Thoracic aorta (tissue), 1 donor: ENCODE results near the genes SPRED3, LGALS7B, HNRNPL and ZFP36.

- RAMPAGE, long total RNA = start-site peak on the plus strand at chr19:38388680-38388756, 26 reads
These were observed at the start of gene SPRED3 for GRCh38 chr19:38388614-38388975. Gene SPRED3 (plus strand): TSS chr19:38388697.

- RAMPAGE, long total RNA = no peak
These were observed 2.6 kb upstream of the FAM98C start for GRCh38 chr19:38400101-38400822.

DNA sequence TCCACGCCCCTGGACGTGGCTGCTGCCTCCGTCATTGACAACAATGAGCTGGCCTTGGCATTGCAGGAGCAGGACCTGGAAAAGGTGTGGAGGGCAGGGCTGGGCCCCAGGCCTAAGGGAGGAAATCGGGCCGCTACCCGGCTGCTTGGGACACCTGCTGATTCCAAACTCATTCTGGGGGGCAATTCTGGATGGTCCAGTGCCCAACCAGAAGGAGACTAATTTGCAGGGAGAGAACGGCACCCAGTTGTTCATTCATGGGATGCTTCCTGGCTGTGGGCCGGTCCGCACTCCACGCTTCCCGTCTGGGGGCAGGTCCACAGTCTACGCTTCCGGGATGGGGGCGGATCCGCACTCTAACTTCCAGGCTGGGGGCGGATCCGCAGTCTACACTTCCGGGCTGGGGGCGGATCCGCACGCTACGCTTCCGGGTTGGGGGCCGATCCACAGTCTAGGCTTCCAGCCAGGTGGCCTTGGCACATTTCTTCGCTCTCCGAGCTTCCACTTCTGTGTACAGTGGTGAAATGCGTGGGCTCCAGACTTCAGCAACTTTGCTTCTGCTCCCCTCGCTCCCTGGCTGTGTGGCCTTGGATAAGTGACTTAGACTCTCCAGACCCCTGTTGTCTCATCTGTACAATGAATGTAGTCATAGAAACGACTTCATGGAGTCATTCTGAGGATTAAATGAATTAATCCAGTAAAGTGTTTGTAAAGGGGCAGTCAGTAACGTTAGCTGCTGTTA, 63.6 kb downstream of the RYR1 start:
- RAMPAGE, long total RNA = no peak

DNA sequence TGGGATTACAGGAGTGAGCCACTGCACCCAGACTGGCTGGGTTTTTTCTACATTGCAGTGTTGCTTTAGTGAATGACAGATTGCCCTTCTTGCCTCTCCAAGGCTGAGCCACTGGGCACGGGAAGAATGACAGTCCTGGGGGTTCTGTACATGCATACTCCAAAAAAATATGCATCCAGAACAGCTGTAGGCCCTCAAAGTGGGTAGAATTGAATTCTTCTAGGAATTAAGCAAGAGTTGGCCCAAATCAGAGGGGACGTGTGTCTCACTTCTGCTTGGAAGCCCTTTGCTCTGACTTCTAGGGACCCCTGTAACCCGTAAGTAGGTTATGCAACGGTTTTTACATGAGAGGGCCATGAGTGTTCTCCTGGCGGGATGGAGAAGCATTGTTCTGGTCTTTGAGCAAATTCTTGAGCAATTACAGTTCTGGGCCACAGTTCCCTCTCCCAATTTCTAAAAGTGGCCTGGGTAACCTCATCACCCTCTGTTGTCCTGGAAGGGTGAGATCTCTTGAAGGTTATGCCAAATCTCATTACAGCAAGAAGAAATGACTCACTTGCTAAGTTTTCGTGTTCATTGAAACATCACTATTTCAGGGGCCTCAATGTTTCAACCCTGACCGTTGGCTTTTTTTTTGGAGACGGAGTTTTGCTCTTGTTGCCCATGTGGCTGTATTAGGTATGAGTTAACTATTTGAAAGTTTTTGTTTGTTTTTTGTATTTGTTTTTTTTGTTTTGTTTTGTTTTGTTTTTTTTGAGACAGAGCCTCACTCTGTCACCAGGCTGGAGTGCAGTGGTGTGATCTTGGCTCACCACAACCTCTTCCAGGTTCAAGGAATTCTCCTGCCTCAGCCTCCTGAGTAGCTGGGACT, 3.8 kb downstream of the ACTN4 start:
- RAMPAGE, long total RNA = no peak

DNA sequence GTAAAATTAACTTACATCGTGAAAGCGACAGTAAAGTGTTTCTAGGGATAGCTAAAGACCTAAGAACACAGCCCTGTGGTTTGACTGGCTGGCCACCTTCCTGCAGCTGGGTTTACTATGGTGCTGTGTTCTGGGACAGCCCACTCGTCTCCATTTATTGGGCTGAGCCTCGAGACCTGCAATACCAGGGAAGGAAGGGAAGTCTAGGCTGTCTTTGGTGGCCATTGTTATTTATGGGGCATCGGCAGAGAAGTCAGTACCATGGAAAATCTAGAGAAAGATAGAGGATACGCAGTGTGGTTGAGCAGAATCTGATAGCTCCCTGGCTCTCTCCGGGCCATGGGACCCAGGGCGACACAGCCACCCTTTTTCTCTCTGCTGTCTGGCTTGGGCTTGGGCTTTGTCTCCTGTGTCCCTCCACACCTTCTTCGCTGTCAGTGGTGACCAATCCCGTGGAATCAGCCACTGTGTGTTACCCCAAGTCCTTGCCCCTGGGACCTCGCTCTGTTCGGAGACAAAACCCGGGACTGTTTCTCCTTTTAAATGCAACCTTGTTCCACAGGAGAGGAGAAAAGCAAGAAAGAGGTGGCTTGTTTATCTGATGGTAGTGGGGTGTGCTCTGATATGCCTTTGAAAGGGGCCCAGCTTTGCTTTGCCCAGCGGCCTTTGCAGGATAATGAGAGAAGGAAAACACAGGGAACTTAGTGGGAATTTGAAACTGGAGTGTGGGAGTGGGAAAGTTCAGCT, 31.0 kb downstream of the ACTN4 start:
- RAMPAGE, long total RNA = no peak

GRCh38 chr19:38702880-38703146, 41.5 kb downstream of the CAPN12 start:
- RAMPAGE, long total RNA = no peak

GRCh38 chr19:38730996-38731287, 13.3 kb downstream of the CAPN12 start:
- RAMPAGE, long total RNA = no peak

DNA sequence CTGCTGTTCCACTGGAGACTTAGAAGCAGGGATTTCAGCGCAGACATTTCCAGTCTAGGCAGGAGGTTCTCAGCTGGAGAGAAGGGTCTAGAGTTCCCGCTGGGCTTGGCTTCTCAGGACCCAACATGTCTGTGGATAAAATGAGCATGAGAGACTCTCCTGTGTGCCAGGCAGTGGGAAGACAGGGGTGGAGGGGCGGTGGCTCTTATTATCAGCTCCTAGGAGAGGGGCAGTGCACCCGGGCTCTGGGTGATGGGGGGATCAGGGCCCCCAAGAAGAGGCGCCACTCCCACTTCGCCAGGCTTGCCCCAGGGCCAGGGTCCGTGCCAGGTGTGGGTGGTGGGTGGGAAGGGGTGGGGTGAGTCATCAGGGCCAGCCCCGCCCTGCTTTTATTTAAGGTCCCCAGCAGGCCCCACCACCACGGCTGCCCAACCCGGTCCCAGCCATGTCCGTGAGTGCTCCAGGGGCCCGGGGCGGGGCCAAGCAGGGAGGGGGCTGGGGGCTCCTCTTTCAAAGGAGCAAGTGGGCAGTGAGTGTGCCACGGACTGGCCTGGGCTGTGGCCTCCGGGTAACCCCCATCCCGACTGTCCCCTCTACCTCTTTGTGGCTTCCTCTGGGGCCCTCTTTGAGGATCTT, at the start of gene LGALS7B:
Gene LGALS7B (plus strand): TSS at position 419 of the 636 bp plus-strand sequence.
- RAMPAGE, long total RNA = no peak

DNA sequence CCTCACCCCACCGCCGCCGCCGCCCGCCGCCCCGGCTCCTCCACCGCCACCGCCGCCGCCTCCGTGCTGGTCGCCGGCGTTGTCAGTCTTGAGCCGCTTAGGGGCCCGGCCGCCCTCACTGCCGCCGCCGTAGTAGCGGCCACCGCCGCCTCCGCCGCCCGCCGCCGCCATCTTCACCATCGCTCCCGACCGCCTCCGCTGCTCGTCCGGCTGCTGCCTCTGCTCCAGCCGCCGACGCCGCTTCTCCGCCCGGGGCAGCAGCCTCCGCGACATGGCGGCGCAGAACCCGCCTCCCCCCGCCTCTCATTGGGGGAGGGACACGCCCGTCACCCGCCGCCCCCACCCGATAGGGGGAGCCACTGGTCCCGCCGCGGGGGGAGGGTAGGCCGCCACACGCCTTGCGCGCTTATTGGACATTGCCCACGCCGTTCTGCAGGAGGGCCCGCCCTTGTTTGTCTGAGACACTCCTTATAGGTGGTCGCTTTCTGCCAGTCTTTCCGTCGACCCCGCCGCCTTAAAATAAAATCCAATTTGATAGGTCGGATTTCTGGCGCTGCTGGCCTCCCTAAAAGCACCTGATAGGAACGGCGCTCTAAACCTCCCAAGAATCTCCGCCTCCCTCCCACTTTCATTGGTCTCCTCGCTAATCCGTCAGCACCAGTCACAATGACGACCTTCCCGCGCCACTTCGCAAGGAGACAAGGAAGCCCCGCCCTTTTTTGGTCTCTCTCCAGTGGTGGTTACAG, at the start of gene HNRNPL:
Gene HNRNPL (minus strand): TSS at position 293 of the 746 bp plus-strand sequence.
- RAMPAGE, long total RNA = no peak

- RAMPAGE, long total RNA = no peak
These were observed 18.1 kb downstream of the PAK4 start for GRCh38 chr19:39143688-39144145.

DNA sequence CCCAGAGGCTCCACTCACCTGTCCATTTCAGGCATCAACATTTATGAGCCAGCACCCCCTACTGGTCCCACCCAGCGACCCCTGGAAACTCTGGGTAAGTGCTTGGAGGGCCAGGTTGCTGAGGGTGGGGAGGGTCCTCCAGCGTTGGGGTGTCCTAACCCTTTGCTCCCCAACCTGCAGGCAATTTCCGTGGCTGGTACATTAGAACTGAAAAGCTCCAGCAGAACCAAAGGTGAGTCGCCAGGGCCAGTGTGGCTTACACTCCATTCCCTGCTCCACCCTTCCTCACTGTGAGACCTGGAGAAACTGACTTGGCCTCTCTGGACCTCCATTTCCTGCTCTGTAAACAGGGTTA, 1.2 kb downstream of the NCCRP1 start:
- RAMPAGE, long total RNA = no peak

DNA sequence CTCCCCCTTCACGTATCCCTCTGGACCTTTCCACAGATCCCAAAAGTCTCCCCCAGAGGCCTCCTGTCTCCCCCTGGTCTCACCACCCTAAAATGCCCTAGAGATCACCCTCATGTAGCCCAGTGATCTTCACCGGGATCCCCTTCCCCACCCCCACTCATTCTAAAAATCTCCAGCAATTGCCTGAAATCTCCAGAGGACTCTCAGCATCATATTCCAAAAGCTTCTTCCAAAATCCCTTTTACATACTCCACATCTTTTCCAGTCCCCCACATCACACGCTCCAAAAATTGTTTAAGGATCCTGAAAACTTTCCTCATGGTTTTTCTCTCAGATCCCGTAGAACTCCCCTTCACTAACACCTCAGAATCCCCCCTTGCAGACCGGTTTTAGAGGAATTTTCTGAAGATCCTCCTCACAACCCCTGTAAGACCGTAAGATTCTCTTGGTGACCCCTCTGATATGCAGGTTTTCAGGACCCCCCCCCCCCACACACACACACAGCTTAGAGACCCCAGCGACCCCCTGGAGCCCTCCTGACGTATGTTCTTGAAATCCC, 1.4 kb downstream of the SAMD4B start:
- RAMPAGE, long total RNA = no peak

- RAMPAGE, long total RNA = no peak
These were observed 6.7 kb downstream of the SAMD4B start for GRCh38 chr19:39348782-39349525.

DNA sequence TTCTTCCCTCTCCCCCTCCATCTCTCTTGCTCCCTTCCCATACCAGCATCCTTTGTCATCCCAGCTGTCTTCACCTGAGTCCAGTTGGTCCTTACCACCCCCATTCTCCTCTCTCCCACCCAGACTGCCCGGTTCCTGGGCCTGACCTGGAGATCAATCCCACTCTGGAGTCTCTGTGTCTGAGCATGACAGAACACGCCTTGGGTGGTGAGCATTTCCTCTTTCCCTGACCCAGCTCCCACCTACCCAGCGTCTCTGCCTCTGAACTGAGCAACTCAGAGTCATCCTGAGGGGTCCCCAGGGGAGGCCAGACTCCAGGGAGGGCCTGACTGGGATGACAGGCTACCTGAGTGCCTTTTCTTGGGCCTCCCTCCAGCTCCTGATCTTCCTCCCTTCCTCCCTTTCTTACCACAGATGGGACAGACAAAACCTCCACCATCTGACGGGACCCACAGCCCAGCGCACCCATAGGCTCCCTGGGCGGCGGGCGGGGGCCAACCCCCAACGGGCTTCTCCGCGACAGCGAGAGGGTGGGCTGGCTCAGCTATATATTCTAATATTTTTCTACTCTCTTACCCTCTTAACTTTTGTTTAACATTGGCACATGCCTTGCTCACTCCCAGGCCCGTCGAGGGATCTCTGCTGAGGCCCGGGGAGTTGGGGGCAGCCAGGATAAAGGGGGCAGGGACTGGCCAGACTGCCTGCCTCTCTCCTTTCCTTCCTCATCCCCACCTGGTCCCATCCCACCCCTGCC, 7.6 kb downstream of the PAF1 start:
- RAMPAGE, long total RNA = start-site peak on the plus strand centred at position 580 of the sequence, 122 bp wide, 17 reads

GRCh38 chr19:39403406-39404488, 2.9 kb upstream of the ZFP36 start:
- RAMPAGE, long total RNA = start-site peak on the minus strand at chr19:39403549-39403573, 9 reads

DNA sequence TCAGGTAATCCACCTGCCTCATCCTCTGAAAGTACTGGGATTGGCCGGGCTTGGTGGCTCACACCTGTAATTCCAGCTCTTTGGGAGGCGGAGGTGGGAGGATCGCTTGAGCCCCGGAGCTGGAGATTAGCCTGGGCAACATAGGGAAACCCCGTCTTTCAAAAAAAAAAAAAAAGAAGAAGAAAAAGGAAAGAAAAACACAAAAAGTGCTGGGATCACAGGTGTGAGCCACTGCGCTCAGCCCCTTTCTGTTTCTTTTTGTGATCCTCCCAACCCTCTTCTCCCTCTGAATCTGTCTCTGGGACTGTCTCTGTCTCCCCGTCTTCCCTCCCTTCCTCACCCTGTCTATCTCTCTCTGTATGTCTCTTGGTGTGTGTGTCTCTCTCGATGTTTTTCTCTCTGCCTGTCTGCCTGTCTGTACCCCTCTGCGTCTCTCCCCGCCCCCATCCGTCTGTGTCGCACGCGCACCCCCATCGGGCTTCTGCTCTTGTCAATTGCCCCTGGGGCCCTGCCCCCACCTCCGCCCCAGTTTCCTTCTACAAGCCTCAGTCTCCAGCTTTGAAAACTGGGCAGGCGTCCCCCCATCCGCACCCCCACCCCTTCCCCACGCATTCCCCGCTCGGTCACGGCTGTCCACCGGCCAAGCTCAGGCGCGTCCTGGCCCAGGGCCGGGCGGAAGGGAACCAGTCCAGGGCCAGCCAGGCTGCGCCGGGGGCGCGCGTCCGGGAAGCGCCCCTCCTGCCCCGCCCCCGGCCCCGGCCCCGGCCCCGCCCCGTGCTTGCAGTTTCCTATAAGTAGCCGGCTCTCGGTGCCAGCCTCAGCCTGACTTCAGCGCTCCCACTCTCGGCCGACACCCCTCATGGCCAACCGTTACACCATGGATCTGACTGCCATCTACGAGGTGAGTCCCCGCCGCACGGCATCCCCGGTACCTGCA, at the start of gene ZFP36:
Gene ZFP36 (plus strand): TSS at position 820 of the 937 bp plus-strand sequence.
- RAMPAGE, long total RNA = start-site peak on the plus strand centred at position 849 of the sequence, 60 bp wide, 17,576 reads

DNA sequence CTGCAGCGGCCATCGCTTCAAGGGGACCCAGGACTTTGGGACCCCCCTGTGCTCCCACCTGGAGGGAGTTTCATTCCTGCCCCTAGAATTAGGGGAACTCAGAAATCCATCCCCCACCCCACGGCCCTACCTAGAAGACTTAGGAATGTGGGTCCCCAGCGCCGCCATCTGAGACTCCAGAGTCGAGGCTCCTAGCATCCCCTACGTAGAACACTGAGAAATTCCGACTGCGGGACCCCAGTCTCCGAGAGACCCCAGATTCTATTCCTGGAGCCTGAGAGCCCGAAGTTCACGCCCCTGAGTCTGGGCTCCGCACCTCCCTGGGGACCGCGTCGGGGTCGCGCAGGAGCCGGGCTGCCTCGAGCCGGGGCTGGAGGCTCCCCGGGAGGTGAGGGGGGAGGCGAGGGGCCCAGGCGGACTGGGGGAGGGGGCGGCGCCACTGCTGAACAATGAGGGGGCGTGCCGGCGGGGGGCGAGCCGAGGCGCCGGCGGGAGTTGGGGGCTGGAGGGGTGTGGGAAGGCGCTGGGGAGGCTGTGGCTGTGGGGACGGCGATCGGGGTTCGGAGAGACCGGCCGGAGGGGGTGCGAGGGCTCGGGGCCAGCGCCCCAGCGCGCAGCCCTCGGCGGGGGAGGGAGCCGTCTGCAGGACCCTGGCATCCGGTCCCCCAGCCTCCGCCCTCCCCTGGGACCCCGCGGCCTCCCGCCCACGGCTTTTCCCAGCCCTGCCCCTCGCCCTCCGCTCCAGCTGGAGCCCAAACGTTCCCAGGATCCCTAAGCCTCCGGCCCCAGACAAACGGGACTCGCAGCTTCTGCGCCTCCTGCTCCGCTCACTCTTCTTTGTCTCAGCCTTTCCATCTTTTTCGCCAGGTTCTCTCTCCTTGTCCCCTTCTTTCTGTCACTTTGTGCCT, 810 bp downstream of the PLEKHG2 start:
- RAMPAGE, long total RNA = no peak

DNA sequence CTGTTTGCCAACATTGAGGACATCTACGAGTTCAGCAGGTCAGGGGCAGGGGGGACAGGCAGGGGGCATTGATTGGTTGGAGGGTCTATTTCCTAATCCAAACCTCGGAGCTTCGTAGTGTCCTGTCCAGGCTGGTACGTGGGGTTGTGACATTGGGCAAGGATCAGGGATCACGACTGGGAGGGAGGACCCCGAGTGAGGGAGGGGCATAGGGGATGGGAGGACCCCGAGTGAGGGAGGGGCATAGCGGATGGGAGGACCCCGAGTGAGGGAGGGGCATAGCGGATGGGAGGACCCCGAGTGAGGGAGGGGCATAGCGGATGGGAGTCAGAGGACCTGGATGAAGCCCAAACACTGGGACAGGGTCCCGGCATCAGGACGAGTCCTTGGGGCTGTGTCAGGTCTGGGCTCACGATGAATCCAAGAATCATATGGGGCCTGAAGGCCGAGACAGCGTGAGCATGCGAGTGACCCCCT, 3.0 kb downstream of the PLEKHG2 start:
- RAMPAGE, long total RNA = no peak

- RAMPAGE, long total RNA = no peak
These were observed 7.7 kb downstream of the SUPT5H start for GRCh38 chr19:39453065-39453590.

GRCh38 chr19:39538990-39539778, 777 bp downstream of the EID2 start:
- RAMPAGE, long total RNA = no peak